Measurements from ENCODE around the genes HACD3 and SLC24A1.

DNA sequence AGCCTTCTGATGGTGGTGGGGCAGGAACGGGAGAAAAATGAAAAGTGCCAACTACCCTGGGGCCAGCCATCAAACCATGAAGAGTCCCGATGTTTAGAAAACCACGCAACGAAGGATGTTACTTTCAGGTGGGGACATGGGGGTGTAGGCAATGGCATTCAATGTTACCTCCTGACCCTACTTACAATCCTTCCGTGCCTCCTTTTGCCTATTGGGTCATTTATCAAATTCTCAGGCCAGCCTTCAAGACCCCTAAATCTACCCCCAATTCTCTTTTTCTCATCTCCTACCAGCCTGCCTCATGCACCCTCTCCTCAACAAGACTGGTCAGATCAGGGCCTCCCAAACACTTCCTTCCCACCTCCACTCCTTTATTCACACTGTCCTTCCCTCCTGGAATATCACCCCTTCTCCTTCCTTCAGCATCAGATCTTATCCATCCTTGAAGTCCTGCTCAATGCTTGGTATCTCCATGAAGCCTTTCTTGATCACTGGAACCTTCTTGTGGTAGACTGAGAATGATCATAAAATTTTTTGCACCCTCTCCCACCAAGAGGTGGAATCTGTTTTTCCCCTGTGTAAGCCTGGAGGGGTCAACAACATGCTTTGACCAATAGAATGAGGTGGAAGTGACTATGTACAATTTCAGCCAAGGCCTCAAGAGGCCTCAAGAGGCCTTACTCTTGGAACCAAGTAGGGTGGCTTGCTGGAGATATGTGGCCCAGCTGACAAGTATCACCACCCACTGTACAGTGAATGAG, 16.9 kb downstream of the UBAP1L start:
- RAMPAGE, long total RNA, result no peak
- RRBS, result no CpG with 5 or more reads among the region's 5 CpGs

DNA sequence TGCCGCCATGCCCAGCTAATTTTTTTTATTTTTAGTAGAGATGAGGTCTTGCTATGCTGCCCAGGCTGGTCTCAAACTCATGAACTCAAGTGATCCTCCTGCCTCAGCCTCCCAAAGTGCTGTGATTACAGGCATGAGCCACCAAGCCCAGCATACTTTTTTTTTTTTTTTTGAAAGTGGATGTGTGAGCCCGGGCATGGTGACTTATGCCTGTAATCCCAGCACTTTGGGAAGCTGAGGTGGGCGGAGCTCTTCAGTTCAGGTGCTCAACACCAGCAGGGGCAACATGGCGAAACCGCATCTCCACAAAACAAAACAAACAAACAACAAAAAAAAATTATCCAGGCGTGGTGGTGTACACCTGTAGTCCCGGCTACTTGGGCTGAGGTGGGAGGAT, 12.6 kb downstream of the PARP16 start:
- RAMPAGE, long total RNA, result no peak
- RRBS, result no CpG with 5 or more reads among the region's 7 CpGs

GRCh38 chr15:65303409-65304495, 17.1 kb upstream of the PARP16 start:
- RAMPAGE, long total RNA, result no peak
- RRBS, result 2% methylated on average over 5 of the region's 37 CpGs

GRCh38 chr15:65530279-65530952, at the start of gene HACD3:
Gene HACD3 (plus strand): TSS chr15:65530463.
- RAMPAGE, long total RNA, result start-site peak on the plus strand at chr15:65530463-65530567, 2,612 and 1,563 reads in 2 replicates
- RRBS, result 2% methylated on average over 38 of the region's 79 CpGs

- RAMPAGE, long total RNA, result no peak
- RRBS, result no CpG with 5 or more reads among the region's 2 CpGs
Measured at GRCh38 chr15:65550673-65551007, 20.4 kb downstream of the HACD3 start.

DNA sequence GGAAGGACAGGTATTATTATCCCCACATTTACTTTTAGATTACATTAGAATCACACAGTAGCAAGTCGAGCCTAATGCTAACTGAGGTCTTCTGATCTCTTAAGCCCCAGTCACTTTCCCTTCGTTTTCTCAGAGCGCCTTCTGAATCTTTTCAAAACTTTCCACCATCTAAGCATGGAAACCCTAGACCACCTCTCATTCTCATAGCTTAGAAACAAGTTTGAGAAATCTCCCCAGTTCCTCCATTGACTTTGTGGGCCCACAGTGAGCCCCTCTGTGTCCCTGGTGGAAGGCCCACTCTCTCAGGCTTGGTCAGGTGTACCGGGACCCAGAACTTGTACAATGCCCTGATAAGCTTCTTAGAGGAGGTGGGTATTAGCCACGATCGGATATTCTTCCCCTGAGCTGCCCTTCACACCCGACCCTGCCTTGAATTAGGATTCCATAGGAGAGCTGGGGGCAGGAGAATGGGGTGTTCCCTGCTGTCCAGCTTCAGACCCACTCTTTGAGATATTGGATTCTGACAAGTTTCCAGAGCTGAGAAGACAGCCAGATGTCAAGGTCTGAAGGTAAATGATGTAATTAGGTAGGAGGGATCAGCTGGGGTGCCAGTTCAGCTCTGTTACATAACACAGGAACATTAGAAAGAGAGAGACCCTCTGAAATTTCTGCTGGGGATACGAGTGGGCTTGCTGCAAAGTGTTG, at the start of gene SLC24A1:
SLC24A1 (plus strand) TSS at position 415 of the 705 bp plus-strand sequence.
- RAMPAGE, long total RNA, result no peak
- RRBS, result no CpG with 5 or more reads among the region's 8 CpGs

DNA sequence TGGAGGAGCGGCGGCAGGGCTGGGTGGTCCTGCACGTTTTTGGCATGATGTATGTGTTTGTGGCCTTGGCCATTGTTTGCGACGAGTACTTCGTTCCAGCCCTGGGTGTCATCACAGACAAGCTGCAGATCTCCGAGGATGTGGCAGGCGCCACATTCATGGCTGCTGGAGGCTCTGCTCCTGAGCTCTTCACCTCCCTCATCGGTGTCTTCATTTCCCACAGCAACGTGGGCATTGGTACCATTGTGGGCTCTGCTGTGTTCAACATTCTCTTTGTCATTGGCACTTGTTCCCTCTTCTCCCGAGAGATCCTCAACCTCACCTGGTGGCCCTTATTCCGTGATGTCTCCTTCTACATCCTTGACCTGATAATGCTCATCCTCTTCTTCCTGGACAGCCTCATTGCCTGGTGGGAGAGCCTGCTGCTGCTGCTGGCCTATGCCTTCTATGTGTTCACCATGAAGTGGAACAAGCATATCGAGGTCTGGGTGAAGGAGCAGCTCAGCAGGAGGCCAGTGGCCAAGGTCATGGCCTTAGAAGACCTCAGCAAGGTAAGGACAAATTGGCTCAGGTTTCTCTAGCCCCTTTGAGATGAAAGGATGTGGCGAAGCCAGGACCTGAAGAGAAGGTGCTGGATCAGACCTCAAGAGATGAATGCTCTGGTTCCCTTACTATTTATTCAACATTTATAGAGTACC, 3.8 kb downstream of the SLC24A1 start:
- RAMPAGE, long total RNA, result no peak
- RRBS, result no CpG with 5 or more reads among the region's 14 CpGs

DNA sequence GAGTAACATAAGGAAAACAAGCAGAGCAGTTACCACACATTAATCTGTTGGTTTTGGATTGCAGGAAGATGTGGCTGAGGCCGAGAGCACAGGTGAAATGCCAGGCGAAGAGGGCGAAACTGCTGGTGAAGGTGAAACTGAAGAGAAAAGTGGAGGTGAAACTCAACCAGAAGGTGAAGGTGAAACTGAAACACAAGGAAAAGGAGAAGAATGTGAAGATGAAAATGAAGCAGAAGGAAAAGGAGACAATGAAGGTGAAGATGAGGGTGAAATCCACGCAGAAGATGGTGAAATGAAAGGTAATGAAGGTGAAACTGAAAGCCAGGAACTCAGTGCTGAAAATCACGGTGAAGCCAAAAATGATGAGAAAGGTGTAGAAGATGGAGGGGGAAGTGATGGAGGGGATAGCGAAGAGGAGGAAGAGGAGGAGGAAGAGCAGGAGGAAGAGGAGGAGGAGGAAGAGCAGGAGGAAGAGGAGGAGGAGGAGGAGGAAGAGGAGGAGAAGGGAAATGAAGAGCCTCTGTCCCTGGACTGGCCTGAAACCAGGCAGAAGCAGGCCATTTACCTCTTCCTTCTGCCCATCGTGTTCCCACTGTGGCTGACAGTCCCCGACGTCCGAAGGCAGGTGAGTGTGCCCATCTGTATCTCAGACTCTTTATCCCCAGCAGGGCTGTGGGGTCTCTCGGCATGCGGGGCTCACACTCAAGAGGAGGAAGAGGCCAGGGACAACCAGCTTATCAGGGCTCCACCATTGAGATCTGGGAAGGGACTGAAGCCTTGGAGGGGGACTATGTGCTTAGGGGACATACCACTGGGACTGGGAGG, 28.8 kb downstream of the SLC24A1 start:
- RAMPAGE, long total RNA, result no peak
- RRBS, result no CpG with 5 or more reads among the region's 12 CpGs

DNA sequence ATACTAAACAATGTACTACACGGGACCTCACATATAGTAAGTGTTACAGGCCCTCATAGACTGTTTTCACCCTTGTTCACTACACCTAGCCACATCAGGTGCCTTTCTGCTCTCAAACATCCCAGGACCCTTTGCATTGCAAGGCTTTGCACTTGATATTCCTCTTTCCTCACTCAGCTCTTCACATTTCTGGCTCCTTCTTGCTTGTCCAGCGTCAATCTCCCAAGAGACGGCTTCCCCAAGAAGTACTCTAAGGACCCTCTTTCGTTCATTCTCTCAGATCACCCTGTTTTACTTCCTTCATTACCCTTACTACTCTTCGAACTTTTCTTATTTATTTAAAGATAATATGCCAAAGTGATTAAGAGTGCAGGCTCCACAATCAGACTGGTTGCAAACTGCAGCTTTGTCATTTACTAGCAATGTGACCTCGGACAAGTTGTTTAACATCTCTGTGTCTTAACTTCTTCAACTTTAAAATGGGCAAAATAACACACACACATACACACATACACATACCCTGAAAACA, 9.9 kb downstream of the DENND4A start:
- RAMPAGE, long total RNA, result no peak
- RRBS, result no CpG with 5 or more reads among the region's 6 CpGs

- RAMPAGE, long total RNA, result no peak
- RRBS, result no CpG with 5 or more reads among the region's 4 CpGs
Measured at GRCh38 chr15:65819539-65820217, 27.6 kb upstream of the DENND4A start.

DNA sequence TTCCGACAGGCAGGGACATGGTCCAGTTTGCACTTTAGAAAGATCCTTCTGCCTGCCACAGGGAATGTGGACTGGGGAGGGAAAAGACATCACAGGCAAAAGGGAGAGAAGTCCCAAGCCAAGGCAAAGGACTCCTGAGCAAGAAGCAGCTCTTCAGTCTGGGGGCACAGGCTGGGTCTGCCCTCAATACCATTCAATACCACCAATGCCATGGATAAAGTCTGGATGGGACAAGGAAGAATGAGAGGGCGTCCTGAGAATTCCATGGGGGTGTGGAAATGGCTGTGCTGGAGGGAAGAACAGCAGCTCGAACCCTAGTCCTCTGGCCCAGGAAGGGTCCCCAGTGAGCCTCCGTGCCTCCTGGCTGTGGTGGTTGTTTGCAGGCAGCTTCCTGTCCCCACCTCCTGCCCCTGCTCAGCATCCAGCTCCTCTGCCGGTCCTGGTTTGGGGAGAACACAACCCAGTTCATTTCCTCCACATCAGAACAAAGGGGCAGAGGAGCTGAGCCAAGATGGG, 17.1 kb downstream of the MEGF11 start:
- RAMPAGE, long total RNA, result no peak
- RRBS, result no CpG with 5 or more reads among the region's 5 CpGs

GRCh38 chr15:66505903-66506198, 725 bp downstream of the ZWILCH start:
- RAMPAGE, long total RNA, result no peak
- RRBS, result no CpG with 5 or more reads among the region's 4 CpGs

GRCh38 chr15:66580572-66581274, 14.9 kb upstream of the LCTL start:
- RAMPAGE, long total RNA, result no peak
- RRBS, result no CpG with 5 or more reads among the region's 7 CpGs

DNA sequence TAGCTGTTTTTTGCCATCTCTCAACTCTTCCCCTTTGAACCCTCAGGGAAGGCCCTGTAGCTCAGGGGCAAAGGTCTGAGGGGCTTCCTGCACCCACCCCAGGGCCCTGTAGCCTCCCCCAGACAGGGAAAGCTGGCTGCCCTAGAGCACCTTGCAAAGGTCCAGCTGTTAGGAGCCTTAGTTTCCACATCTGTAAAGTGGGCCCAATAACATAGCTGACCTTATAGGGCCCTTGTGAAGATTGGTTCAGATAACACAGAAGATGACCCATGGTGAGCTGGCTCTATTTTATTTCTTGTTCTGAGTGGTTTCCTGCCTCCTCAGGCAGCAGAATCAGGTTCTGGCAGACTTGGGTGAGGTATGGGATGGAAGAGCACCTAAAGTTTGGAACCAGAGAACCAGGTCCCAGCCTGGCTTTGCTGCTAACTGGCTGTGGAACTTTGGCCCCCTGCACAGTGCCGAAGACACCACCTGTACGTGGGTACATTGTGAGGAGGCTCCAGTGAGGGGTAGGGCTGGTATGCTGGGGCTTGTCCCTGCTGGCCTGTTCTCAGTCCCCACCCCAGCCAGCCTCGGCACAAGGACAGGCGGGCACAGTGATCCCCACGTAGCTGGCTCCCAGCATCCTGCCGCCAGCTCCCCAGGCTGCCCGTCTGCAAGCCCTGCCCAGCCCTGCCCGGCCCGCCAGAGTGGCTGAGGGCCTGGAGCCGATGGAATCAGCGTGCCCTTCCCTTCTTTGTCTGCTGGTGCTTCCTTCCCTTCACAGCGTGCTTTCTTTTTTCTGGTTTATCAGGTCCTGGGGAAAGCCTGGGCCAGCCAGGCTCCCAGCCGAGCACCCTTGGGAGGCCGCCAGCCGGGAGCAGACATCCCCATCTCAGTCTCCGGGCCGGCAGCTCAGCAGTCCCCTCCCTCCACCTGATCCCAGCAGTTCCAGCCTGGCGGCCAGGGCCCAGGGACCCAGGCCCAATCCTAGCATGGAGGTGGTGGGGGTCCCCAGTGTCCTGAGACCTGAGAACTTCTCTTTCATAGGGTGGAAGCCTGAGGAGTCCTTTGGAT, 54.9 kb upstream of the SMAD6 start:
- RAMPAGE, long total RNA, result no peak
- RRBS, result no CpG with 5 or more reads among the region's 18 CpGs

GRCh38 chr15:66679066-66679509, 22.9 kb upstream of the SMAD6 start:
- RAMPAGE, long total RNA, result no peak
- RRBS, result no CpG with 5 or more reads among the region's 3 CpGs

DNA sequence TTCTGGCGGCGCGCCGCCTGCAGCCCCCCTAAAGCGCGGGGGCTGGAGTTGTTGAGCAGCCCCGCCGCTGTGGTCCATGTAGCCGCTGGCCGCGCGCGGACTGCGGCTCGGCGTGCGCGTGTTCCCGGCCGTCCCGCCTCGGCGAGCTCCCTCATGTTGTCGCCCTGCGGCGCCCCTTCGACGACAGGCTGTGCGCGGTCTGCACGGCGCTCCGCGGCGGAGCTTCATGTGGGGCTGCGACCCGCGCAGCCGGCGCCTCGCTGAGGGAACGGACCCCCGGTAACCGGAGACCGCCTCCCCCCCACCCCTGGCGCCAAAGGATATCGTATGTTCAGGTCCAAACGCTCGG, 870 bp downstream of the SMAD6 start:
- RAMPAGE, long total RNA, result no peak
- RRBS, result 0% methylated on average over 3 of the region's 49 CpGs

DNA sequence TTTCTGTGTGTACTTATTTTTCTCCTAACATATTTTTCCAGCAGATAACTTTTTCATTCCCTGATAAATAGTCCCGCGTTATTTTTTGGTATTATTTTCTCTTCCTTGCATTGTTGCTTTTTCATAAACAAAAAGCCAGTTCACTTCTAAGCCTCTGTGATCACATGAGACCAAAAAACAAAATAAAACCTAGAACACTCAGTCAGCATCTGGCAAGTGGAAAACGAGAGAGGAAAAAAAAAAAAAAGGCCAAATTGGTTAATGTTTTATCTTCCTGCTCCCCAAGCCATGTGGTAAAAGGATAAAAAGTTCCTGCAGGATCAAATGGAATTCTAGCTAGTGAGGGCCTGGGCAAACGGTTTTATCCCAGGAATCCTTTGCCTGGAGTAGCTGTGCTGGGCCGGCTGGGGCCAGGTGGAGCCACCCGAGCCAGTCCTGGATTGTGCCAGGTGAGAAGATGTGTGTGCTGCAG, 13.1 kb downstream of the SMAD6 start:
- RAMPAGE, long total RNA, result no peak
- RRBS, result no CpG with 5 or more reads among the region's 6 CpGs

DNA sequence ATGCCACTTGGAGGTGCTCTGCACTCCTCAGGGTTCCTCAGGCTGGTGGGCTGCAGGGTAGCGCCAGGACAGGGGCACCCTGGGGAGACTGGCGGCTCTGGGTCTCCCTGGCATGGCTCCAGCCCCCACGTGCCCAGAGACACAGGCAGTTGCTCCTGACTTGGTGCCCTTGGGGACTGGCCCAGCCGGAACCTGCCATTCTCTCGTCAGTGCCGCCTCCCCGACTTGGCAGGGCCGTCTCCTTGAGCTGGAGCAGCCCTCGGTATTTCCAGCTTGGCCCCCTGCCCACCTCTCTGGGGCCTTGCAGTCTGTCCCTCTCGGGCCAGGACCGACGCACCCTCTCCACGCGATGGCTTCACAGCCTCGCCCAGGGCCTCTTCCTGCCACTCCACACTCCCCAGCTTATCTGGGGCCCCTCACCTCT, 61.2 kb downstream of the SMAD6 start:
- RAMPAGE, long total RNA, result no peak
- RRBS, result no CpG with 5 or more reads among the region's 15 CpGs

DNA sequence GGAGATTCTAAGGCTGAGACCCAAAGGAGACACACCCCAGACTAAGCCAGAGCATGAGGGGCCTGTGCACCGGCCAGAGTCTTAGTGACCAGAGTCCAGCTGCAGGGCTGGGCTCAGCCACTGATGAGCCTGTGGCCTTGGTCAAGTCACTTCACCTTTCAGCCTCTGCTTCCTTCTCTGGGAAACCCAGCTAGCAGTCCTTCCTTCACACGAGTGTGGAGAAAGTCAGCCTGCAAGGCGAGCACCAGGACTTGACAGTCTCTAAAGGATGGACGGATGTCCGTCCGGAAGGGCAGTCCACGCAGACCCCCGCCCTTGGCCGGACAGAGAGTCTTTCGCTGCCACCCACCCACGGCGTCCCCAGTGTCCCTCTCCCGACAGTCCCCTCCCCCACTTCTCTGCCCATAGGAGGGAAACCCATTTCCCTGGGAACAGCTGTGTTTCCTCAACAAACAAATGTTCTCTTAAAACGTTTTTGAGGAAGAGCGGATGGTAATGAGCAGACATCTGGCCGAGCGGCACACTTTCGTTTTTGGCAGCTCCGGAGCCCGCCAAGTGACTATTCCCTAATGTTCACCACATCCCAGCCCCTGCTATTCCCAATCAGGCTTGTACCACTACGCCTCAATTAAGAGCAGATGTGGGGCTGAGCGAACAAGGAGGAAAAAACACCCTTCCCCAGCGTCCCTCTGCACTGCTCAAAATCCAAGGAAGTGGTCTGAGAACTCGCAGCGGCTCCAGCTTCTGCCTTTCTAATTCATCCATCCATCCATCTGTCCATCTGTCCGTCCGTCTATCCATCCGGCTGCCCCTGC, 129.1 kb upstream of the SMAD3 start:
- RAMPAGE, long total RNA, result no peak
- RRBS, result no CpG with 5 or more reads among the region's 28 CpGs

DNA sequence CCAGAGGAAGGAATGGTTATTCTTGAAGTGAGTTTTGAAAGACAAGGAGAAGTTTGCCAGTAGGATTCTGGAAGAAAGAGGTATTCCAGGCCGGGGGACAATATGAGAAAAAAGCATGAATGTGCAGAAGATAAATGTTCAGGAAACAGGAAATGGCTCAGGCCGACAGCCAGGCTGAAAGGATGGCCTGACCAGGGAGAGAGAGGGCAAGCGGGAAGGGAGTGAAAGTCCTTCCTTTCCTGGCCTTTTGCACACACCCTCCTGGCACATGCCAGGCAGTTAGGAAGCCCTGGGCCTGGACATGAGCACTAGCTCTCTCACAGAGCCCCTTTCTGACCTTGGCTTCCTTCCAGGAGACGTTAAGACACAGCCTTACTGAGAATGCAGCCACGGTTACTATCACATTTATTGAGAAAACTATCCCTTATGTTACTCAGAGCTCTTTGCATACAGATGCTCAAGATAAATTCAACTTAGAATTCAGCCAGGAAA, 39.7 kb upstream of the SMAD3 start:
- RAMPAGE, long total RNA, result no peak
- RRBS, result no CpG with 5 or more reads among the region's 5 CpGs

Measured in cardiac muscle cell (in vitro differentiated cells and primary cell).